SK-MEL-5 (cell line): ENCODE data around the genes KCNMB4 and RAB21.

GRCh38 chr12:68890580-68891360 is 42.2 kb downstream of the CPM start:
RAMPAGE:
- cytosol, long total RNA, result no peak
- long total RNA, result no peak
- nucleus, long total RNA, result no peak

DNA sequence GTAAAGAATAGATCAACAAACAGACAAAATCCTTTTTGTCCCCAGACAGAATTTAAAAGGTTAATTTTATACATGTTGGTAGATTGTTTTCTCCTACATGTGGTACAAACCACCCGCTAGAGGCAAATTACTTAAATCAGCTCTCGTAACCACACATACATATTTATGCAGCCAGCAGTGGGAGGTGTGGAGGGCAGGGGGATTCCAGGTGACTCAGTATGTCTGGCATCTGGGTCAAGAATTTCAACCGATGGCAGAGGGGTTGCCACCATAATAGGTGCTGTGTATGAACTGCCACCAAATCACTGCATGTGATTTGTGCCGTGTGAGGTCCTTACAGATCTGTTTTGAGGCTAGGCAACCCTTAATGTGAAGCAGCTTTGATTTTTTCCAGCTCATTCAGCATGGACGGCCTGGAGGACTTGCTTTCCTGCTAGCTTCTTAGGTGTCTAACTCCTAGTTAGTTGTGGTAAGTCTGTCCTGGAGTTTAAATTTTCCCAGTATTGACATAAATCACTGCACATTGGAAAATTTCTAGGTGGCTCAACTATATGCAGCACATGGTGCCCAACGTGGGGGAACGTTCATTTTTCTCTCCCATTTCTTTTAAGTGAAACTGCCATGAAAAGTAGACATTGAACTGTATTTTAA is 120.1 kb upstream of the CPM start:
RAMPAGE:
- cytosol, long total RNA, result no peak
- long total RNA, result no peak
- nucleus, long total RNA, result no peak

GRCh38 chr12:69330518-69331683 is 17.3 kb upstream of the LYZ start:
RAMPAGE:
- cytosol, long total RNA, result no peak
- long total RNA, result no peak
- nucleus, long total RNA, result no peak

GRCh38 chr12:69331684-69332641 is 16.2 kb upstream of the LYZ start:
RAMPAGE:
- cytosol, long total RNA, result no peak
- long total RNA, result no peak
- nucleus, long total RNA, result no peak

DNA sequence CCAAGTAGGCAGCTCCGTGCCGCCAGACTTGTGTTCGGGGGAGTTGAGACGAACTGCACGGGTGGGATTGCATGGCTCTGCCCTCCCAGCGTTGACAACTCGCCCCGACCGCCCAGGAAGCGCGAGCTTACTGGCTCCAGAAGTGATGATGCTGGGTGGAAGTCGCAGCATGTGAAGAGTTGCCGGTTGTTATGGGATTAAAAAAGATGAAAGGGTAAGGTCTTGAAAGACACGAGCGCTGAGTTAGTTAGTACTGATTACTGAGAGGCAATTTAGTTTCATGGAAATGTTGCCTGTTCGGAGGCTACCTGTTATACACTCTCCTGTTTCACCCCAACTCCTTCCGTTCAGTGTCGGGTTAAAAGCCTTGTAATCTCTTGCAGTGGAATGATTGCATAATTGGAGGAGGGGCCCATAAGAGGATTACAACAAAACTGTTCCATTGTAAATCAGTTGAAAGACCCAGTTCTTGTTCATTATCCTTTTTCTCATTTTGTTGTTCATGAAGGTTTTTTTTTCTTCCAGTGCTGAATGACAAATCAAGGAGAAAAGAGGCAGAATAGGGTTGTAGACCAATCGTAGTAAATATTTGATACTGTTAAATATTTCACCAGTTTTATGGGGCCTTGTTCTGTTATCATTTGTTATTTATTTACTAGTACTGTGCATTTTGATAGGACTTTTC is 1.1 kb downstream of the RAB3IP start:
RAMPAGE:
- cytosol, long total RNA, result no peak
- long total RNA, result no peak
- nucleus, long total RNA, result no peak

GRCh38 chr12:69935435-69936033 is 110.5 kb downstream of the MYRFL start:
RAMPAGE:
- cytosol, long total RNA, result no peak
- long total RNA, result no peak
- nucleus, long total RNA, result no peak

RAMPAGE:
- cytosol, long total RNA, result no peak
- long total RNA, result no peak
- nucleus, long total RNA, result no peak
These were observed 193.4 kb upstream of the CNOT2 start for GRCh38 chr12:70049630-70050376.

GRCh38 chr12:70241479-70242144 is 1.6 kb upstream of the CNOT2 start:
RAMPAGE:
- cytosol, long total RNA, result no peak
- long total RNA, result no peak
- nucleus, long total RNA, result no peak

DNA sequence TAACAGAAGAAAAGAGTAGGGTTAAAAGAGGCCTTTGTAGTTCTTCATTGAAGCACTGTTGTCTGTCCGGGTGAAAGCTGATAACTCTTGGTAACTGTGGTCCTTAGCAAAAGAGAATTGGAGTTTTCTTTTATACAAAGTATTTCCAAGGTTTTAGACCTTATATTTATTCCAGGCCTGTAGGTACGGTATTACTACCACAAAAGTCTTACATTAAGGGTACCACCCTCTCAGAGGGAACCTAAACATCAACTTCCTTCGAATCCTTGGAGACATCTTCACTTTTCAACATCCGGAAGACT is 1.1 kb downstream of the CNOT2 start:
RAMPAGE:
- cytosol, long total RNA, result no peak
- long total RNA, result no peak
- nucleus, long total RNA, result no peak

DNA sequence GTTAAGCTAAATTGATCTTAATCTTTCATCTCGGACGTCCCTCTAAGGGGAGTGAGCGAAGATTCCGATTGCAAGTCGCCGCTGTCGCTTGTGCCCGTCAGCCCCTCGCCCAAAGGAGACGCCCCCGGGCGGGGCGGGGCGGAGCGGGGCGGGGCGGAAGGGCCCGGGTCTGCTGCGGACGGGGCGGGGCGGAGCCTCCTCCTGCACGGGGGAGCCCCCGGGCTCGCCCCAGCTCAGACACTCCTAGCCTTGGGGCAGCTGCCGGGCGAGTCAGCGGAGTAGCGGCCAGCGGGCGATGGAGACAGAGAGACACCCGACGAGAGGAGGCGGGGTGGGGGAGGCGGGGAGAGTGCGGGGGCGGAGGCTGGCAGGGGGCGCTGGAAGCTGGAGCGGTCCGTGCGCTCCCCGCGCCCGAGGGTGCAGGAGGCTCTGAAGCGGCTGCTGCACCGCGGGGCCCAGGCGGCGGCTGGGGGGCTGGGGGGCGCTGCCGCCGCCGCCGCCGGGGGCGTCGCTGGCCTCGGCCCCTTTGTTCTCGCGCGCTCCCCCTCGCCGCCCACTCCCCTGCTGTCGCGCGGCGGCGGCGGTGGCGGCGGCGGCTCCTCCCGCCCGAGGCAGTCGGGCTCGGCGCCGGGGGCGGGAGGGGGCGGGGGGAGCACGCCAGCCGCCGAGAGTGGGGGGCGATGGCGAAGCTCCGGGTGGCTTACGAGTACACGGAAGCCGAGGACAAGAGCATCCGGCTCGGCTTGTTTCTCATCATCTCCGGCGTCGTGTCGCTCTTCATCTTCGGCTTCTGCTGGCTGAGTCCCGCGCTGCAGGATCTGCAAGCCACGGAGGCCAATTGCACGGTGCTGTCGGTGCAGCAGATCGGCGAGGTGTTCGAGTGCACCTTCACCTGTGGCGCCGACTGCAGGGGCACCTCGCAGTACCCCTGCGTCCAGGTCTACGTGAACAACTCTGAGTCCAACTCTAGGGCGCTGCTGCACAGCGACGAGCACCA is at the start of gene KCNMB4:
Gene KCNMB4 (plus strand): TSS at position 236 of the 997 bp plus-strand sequence.
RAMPAGE:
- cytosol, long total RNA, result no peak
- long total RNA, result no peak
- nucleus, long total RNA, result no peak

DNA sequence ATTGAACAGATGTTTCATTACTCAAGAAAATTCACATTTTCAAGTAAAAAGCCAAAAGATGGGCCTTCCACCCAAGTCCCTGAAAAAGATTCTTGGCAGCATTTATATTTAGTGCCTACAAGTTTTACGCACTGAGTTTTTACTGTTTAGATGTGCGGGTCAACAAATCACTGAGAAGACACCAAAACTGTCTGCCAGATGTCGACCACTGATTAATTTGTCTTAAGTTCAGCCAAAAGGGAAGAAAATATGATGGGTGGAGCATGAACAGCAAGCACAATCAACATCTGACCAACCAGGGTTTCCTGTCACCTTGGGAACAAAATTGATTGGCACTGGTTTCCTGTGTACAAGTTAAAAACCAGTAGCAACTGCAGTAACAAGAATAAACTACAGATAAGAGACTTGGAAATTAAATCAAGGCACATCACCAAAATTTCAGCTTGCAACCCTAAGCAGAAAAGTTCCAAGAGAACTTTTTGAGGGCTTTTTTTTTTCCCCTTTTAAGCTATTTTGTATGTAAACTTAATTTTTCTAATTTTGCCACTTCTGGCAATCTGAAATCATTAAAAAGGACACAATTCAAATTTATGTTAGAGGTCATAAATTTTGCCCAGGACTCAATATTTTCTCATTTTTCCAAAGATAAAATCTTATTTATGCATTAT is 85.8 kb upstream of the PTPRB start:
RAMPAGE:
- cytosol, long total RNA, result no peak
- long total RNA, result no peak
- nucleus, long total RNA, result no peak

GRCh38 chr12:71134285-71134868 is 23.4 kb downstream of the TSPAN8 start:
RAMPAGE:
- cytosol, long total RNA, result no peak
- long total RNA, result no peak
- nucleus, long total RNA, result no peak

RAMPAGE:
- cytosol, long total RNA, result no peak
- long total RNA, result no peak
- nucleus, long total RNA, result no peak
These were observed 18.7 kb downstream of the TSPAN8 start for GRCh38 chr12:71139024-71139619.

DNA sequence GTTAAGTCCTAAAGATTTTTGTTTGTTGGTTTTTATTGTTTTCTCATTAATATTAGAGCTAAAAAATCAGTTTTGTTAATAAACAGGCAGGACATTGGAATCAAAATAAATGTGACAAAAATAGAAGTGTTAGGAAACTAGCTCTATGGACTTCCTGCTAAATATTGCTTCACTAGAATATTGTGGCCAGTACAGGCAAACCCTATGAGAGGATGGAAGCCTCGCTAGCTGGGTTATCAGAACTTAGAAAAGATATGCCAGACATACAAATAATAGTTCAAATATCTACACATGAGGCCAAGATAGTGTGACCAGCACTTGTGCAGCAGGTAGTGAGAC is 16.6 kb downstream of the TSPAN8 start:
RAMPAGE:
- cytosol, long total RNA, result no peak
- long total RNA, result no peak
- nucleus, long total RNA, result no peak

DNA sequence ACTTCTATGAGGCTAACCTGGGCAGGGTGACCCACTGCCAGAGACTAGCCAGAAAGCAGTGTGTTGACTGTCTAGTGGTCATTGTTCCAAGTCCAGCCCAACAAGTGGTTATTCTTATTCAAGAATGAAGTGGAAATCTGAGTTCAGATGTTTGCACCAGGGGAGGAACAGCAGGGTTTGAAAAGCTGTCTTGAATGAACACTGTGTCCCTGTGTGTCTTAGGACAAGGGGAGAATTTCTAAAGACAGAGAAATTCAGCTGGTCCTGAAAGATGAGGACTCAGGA is 16.3 kb downstream of the TSPAN8 start:
RAMPAGE:
- cytosol, long total RNA, result no peak
- long total RNA, result no peak
- nucleus, long total RNA, result no peak

RAMPAGE:
- cytosol, long total RNA, result no peak
- long total RNA, result no peak
- nucleus, long total RNA, result no peak
These were observed 4.8 kb downstream of the TSPAN8 start for GRCh38 chr12:71152847-71153550.

GRCh38 chr12:71469283-71469731 is 29.7 kb downstream of the LGR5 start:
RAMPAGE:
- cytosol, long total RNA, result no peak
- long total RNA, result no peak
- nucleus, long total RNA, result no peak

DNA sequence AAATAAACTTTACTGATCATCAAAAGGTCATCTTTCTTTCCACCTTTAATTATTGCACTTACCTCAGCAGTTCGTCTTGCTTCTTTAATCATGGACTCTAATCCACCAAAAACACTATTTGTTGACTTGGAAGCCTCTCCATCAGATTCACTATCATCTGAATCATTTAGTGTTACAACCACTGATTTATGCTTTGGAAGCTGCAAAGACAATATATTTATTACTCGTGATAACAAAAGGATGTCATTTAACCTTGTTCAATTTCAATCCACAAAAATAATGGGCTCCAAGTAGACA is 28.3 kb downstream of the ZFC3H1 start:
RAMPAGE:
- cytosol, long total RNA, result no peak
- long total RNA, result no peak
- nucleus, long total RNA, result no peak

RAMPAGE:
- cytosol, long total RNA, result no peak
- long total RNA, result no peak
- nucleus, long total RNA, result no peak
These were observed 8.5 kb downstream of the TMEM19 start for GRCh38 chr12:71694214-71695006.

DNA sequence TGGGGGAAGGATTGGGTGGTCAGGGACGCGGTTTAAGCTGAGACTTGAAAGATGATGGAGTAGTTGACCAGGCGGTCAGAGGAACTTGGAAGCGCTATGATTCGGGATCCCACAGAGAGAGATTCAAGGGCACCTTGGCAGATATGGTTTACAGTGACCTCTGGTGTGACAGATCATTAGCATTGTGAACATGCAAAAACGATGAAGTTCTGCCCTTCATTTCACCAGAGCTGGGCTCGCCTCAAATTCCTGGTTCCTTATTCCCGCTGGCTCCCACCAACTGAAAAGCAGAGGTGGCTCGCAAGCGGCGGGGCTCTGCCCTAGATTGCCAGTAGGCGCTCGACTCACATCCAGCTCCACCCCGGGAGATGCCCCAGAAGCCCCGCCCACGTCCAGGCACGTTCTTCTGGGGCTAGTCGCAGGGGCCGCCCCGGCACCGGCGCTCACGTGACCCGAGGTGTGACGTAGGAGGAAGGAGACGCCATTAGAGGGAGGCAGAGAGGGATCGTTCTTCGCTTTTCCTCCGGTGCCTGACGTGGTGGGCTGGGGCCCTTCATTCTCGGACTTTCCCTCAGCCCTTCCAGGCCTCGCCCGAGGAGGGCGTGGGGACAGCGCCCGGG is at the start of gene RAB21:
Gene RAB21 (plus strand): TSS at position 465 of the 620 bp plus-strand sequence.
RAMPAGE:
- cytosol, long total RNA, result no peak
- long total RNA, result no peak
- nucleus, long total RNA, result no peak